ENCODE data around the gene DNAJC18.

GRCh38 chr5:138461114-138461677 is 4.1 kb upstream of the EGR1 start:
- PRO-cap, 3 experiments = peak in 1 of 3 experiments; most common plus-strand start chr5:138461565 (in 1); most common minus-strand start chr5:138461399 (in 1)
- RRBS = no CpG with 5 or more reads among the region's 3 CpGs

GRCh38 chr5:138467271-138467573 is 1.9 kb downstream of the EGR1 start:
- PRO-cap, 3 experiments = no peak in any of the 3 experiments
- RRBS = no CpG with 5 or more reads among the region's 19 CpGs

DNA sequence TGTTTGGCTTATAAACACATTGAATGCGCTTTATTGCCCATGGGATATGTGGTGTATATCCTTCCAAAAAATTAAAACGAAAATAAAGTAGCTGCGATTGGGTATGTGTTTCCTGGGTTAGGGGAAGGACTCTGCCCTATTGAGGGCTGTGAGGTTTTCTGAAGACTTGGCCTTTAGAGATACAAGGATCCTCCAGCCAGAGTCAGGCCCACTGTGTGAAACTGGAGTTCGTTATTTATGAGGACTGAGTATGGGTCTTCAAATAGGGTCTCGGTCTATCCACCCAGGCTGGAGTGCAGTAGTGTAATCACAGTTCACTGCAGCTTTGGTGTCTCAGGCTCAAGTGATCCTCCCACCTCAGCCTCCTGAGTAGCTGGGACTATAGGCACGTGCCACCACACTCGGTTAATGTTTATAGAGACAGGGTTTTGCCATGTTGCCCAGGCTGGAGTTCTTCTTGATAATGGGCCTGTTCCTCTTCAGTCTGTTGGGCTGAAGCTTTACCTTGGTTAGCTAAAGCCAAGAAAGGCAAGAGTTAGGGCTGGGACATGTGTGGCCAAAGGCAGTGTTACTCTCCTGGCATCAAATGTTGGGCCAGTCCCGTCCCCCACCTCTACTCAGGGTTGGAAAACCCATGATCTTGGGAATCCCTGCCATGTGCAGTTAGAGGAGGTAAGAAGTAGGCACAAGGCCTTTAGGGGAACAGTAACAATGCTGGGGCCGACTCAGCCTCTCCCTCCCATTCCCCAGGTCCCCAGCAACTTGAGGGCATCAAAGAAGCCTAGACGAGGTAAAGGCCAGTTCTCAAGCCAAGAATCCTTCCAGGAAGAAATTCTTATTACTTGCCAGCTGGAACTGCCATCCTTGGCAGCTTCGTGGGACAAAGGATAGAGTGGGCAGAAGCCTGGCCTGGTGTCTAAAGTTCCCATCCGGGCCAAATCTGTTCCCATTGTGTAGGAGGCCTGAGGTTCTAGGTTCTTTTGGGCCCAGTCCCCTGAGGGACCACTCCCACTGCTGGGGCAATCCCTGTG is 4.2 kb downstream of the EGR1 start:
- PRO-cap, 3 experiments = peak in 1 of 3 experiments; most common minus-strand start position 942 of the sequence (in 1)
- RRBS = no CpG with 5 or more reads among the region's 12 CpGs

- PRO-cap, 3 experiments = no peak in any of the 3 experiments
- RRBS = no CpG with 5 or more reads among the region's 3 CpGs
Measured at GRCh38 chr5:138471999-138472432, 6.7 kb downstream of the EGR1 start.

GRCh38 chr5:138505584-138506499 is 37.2 kb downstream of the ETF1 start:
- PRO-cap, 3 experiments = no peak in any of the 3 experiments
- RRBS = no CpG with 5 or more reads among the region's 3 CpGs

DNA sequence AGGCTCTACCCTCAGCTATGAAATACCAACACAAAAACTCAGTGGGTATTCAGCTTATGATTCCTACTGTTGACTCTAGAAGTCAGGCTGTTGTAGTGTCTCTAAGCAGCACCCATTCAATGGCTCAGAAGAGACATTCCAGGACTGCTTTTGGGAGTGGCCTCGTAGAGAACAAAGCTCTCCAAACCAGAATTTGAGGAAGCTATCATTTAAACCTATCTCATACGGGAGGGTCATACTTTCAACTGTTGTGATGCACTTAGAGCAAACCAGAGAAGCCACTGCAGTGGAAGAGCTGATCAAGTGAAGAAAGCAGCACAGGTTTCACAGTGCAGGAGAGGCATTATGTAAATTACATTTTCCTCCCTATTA is 34.0 kb downstream of the ETF1 start:
- PRO-cap, 3 experiments = no peak in any of the 3 experiments
- RRBS = no CpG with 5 or more reads among the region's 2 CpGs

GRCh38 chr5:138564251-138565142 is 10.7 kb downstream of the HSPA9 start:
- PRO-cap, 3 experiments = no peak in any of the 3 experiments
- RRBS = no CpG with 5 or more reads among the region's 11 CpGs

- PRO-cap, 3 experiments = no peak in any of the 3 experiments
- RRBS = no CpG with 5 or more reads among the region's 6 CpGs
Measured at GRCh38 chr5:138666726-138667194, 86.5 kb upstream of the CTNNA1 start.

- PRO-cap, 3 experiments = no peak in any of the 3 experiments
- RRBS = no CpG with 5 or more reads among the region's 3 CpGs
Measured at GRCh38 chr5:138726934-138727359, 26.3 kb upstream of the CTNNA1 start.

- PRO-cap, 3 experiments = no peak in any of the 3 experiments
- RRBS = no CpG with 5 or more reads among the region's 4 CpGs
Measured at GRCh38 chr5:138911832-138912357, 36.8 kb upstream of the LRRTM2 start.

DNA sequence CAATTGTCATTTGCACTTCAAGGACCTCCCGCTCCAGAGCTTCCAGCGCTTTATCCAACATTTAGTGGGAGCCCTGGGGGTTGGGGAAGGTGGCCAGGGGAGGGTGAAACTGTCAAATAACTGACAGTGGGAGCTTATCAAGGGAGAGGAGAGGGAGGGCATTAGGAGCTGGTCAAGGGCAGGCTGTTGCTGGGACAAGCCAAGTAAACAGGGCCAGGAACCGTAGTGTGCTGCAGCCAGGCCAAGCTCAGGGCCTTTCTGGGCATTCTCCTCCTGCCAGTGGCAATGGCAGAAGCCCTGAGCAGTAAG is 71.4 kb downstream of the SIL1 start:
- PRO-cap, 3 experiments = no peak in any of the 3 experiments
- RRBS = no CpG with 5 or more reads among the region's 3 CpGs

DNA sequence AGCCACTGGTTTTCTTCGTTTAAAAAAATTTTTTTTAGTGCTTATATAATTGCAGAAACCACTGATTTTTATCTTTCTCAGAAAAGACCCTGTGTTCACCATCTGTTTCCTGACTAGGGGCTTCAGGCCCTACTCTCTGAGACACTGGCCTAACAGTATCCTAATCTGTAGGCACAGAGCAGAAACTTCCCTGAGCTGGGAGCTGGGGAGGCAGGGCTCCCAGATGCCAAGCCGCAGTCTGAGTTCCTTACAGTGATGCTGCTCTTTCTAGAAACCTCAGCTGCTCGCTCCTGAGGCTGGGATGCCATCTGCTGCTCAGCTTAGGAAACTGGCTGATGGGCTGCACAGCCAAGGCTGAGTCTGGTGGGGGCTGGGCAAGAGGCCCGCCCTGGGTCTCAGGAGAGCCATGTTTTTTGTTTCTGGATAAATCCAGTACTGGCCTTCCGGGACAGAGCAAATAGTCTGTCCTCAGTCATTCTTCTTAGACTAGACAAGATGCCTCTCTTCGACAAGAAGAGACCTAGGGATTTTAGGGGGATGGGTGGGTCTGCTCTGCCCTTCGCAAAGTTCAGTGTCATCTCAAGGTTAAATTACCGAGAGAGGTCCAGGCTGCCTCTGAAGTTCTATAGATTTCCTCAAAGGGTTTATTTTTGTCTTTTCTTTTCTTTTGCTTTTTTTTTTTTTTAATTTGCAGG is 30.9 kb upstream of the MATR3 start:
- PRO-cap, 3 experiments = no peak in any of the 3 experiments
- RRBS = no CpG with 5 or more reads among the region's 8 CpGs

DNA sequence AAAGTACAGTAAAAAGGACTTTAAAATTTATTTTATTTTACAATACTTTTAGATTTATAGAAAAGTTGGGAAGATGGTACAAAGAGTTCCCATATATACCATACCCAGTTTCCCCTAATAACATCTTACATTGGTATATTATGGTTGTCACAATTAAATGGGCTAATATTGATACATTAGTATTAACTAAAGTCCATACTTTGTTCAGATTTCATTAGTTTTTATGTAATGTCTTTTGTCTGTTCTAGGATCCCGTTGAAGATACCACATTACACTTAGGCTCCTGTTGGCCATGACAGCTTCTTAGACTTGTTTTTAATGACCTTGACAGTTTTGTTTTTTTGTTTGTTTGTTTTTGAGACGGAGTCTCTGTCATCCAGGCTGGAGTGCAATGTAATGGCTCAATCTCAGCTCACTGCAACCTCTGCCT is 11.0 kb upstream of the MATR3 start:
- PRO-cap, 3 experiments = no peak in any of the 3 experiments
- RRBS = no CpG with 5 or more reads among the region's 2 CpGs

- PRO-cap, 3 experiments = no peak in any of the 3 experiments
- RRBS = no CpG with 5 or more reads among the region's 7 CpGs
Measured at GRCh38 chr5:139340959-139341317, 716 bp upstream of the PAIP2 start.

DNA sequence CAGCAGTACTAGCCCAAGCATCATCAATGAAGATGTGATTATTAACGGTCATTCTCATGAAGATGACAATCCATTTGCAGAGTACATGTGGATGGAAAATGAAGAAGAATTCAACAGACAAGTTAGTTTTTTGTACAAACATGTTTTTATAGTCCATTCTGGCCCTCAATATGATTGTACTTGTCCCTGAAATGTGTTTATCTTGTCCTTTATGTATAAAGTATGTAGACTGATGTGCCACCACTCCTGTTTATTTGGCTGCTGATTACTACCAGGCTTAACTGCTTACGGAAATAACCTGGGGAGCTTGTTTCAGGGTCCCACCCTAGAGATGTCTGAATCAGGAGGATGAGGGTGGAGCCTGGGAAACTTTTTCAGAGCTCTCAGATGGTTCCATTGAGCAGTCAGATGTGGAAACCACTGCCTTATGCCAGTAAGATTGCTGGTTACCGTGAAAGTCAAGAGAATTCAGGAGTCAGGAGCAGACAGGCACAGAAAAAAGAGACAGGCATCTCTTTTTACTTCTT is 19.2 kb downstream of the SLC23A1 start:
- PRO-cap, 3 experiments = no peak in any of the 3 experiments
- RRBS = no CpG with 5 or more reads among the region's 3 CpGs

GRCh38 chr5:139378940-139379595 is 4.0 kb downstream of the SLC23A1 start:
- PRO-cap, 3 experiments = no peak in any of the 3 experiments
- RRBS = no CpG with 5 or more reads among the region's 16 CpGs

GRCh38 chr5:139416597-139417019 is 12.7 kb upstream of the SPATA24 start:
- PRO-cap, 3 experiments = no peak in any of the 3 experiments
- RRBS = no CpG with 5 or more reads among the region's 9 CpGs

- PRO-cap, 3 experiments = peak in 3 of 3 experiments; most common plus-strand start chr5:139439210 (in 3); most common minus-strand start chr5:139439483 (in 3)
- RRBS = no CpG with 5 or more reads among the region's 61 CpGs
Measured at GRCh38 chr5:139438607-139439905, at the start of gene DNAJC18. Gene DNAJC18, minus strand, starts transcription at chr5:139439525.

DNA sequence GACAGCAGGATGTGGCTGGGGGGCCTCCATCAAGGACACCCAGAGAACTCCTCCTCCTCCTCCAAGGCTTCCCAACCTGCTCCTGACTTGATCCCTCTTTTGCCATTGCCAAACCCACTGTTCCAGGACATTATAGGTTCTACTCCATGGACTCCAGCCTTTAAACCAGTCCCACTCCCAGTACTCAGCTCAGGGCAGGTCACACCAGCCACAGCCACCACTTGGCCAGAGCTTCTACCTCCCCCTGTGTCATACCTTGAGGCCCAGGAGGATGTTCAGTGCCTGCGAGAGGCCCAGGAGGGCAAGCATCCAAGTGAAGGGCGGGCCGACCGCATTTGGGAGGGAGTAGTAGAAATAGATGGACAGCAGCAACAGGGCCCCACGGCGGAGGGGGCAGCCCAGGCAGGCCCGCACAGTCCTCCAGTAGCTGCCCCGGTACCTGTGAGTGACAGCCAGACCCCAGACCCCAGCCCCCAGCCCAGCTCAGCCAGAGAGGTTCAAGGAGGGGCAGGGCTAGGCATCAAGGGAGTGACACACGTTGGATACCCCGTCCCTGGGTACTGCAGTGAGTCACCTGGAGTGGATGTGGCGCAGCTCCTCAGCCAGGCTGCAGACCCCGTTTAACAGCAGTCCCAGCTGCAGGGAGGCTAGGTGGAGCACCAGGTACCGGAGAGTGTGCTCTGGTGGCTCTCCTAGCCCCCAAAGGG is 1.5 kb downstream of the STING1 start:
- PRO-cap, 3 experiments = no peak in any of the 3 experiments
- RRBS = no CpG with 5 or more reads among the region's 13 CpGs

DNA sequence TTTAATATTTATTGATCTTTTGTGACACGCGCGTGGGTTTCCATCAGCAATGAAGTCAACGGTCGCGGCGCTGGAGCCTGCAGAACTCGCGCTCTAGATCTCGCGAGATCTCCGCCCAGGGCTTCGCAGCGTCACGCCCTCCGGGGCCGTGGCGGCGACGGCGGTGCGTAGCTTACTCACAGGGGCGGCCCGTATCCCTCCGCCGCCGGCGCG is 187 bp upstream of the UBE2D2 start:
- PRO-cap, 3 experiments = peak in 3 of 3 experiments; most common minus-strand start position 57 of the sequence (in 3)
- RRBS = 2% methylated on average over 14 of the region's 29 CpGs